ENCODE data around the genes TIPRL and MROH9.

DNA sequence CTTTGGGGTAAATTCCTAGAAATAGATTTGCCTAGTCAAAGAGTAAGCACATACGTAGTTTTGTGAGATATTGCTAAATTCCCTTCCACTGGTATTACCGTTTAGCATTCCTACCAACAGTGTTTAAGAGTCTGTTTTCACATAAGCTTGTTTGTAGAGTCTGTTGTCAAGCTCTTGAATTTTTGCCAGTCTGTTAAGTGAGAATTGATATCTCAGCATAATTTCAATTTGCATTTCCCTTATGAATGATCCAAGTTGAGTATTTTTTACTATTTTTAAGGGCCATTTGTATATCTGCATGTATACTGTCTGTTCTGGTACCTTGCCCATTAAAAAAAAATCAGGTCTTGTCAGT is 37.0 kb upstream of the MPC2 start:
- PRO-cap = no peak

GRCh38 chr1:168081642-168082839 is 54.7 kb downstream of the GPR161 start:
- PRO-cap = unidirectional peak, plus-strand start at chr1:168081748

DNA sequence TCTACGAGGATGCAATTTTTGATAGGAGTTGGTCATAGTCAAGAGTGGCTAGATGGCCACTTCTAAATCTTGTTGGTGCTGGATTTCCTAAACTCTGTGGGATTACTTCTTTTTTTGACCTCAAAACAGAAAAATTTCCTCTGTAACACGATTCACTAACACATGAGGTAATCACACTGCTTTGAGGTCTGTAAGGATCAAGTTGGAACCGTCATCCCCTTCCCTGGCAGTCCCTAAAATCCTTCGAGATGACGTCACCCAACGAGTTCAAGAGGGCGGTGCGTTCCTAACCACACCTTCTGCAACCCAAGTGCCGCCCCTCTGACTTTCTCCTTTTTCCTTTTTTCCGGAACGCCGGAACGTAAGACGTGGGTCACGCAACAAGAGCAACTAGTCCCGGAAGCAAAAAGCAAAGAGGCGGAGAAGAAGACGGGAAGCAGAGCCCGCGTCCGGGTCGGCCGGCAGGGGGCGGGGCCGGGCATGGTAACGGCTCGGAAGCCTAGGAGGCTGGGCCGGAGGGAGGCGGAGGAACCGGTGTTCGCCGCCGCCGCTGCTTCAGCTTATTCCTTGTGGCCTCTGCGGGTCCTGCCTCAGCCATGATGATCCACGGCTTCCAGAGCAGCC is at the start of gene TIPRL:
TSS of gene TIPRL (plus strand) at position 481 of the 624 bp plus-strand sequence.
- PRO-cap = bidirectional peak, plus-strand start at position 412 of the sequence, minus-strand start at position 353 of the sequence

DNA sequence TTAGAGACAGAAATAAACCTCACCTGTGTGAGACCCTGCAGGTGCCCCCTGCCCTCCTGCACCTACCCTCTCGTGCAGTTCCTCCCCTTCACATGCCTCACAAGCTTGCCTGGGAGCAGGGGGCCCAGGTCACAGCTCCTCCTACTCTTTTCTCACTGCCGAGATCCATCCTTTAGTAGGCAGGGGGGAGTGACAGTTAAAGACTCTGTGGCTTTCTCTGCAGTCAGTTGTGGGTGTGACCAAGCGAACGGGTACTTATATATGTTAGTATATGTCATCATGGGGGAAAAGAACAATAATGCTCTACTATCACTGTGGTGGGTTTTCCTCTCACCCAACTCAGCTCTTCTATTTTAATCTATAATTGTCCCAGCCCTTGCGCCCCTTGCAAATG is 23.4 kb downstream of the XCL2 start:
- PRO-cap = no peak

DNA sequence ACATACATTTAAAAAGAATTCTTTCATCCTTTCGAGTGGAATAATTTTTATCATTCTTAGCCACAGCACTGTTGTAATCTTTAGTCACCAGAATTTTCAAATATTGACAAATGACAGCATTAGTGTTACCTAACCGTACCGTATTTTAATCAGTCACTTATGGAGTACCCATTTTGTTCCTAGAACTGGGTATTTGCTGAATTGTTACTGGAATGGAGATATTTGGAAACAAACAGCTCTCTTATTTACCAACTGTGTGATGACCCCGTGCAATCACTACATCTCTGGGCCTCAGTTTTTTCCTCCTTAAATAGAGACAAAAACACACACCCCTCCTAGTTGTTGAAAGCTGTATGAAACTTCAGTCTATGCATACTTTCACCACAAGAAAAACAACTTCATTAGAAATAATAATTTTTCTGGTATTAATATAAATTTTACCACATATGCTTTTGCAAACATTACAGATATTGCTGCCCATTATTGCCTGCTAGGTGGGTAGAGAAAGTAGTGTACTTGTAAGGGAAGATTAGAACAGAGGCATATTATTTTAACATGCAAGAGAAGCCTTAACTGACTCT is 8.0 kb upstream of the XCL2 start:
- PRO-cap = no peak

DNA sequence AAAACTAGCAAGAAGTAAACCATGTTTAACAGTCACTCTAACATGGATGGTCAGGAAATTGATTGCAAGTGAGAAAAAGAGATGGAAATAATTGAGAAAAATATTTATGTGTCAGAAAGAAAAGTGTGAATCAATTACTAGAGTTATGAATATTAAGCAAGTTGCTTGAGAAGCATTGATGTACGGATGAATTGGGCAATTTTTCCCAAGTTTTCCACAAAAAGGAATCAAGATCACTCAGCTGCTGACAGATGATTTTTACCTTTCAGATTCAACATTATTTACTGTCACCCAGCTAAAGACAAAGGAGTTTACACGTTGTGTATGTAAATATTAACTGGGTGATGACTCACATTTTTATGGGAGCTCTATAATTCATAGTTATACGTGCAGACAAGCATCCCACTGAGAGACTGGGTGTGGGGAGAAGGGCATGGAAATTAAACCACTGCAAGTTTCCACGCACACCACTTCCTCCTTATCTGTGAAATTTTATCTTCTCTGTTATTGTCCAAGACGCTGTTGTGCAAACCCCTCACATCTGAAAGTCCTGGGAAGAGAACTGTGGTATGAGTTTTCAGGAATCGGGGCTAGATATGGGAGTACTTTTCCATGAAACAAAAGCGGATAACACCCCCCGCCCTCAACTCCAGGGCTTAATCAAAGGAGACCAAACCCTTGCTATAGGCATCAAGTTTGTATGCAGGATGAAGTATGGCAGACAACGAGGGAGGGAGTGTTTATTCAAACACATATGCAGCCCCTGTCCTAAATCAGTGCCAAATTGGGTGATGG is 23.1 kb upstream of the DPT start:
- PRO-cap = no peak

DNA sequence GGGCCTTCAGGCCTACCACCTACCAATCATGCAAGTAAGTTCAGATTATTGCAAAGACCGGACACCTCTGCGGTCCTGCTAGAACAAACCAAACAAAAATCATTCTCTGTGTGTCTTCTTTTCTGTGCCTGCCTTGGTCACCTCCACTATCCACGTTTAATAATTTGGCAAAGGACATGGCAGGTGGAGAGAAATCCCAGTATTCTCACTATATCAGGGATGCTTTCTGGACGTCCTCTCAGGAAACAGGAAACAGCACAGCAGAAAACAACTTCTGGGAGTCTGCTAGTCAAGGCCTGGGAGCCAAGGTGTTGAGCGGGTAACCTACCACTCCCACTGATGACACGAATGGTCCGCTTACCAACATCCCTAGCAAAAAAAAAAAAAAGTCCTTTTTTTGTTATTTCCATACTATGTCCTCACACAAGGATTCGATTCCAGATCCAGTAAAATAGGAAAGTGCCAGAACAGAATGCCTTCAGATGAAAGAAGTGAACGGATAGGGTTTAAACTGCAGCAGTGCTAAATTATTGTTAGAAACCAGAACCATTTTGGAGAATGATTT is 4.5 kb upstream of the ATP1B1 start:
- PRO-cap = no peak

DNA sequence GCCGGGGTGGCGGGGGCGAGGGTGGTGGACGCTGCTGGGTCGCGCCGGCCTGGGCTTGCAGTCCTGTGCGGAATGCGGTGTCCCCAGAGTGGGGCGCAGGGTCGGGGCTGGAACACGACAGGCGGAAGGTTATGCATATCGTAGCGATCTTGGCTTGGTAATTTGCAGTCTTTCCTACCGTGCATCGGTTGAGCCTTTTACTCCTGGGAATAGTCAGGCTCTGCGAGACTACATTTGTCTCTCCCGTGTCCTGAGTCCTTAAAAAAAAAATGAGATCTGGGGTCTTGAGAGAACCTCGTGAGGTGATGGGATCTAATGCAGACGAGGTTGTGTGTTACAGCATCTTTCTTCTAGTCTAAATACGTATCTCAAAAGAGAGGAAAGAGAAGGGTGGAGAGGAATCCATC is 541 bp downstream of the ATP1B1 start:
- PRO-cap = no peak

DNA sequence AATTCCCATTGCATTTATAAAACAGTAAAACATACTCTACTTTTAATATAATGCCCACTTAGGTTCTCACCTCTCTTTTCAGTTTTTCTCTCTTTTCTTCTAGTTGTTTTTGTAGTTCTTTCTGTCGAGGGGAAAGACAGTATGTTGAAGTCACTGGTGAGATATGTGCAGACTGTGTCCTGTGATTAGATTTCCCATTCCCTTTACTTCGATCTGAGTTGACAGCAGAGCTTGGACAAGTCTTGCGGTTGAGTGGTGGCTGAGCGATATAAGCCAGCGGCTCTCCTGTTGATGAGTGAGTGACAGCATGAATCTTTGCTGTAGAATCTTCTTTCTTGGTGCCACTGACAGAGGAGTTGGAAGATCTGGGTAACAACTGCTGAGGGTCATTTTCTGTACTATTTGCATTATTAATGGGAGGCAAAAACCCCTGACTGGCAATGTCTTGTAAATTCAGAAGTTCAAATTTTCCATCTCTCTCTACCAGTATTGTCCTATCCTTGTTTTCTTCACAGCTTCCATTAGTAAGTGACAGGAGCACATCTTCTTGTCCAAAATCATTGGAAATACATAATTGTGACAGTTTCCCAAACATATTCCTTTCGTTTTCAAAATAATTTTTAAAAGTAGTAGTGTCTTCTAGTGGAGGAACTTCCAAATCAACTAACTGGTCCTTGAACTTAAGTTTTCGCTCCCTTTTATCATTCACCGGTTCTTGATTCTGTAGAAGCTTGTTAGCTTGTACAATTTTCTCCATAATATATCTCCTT is 5.8 kb downstream of the CCDC181 start:
- PRO-cap = no peak

- PRO-cap = no peak
These were observed 18.4 kb upstream of the F5 start for GRCh38 chr1:169604440-169605273.

DNA sequence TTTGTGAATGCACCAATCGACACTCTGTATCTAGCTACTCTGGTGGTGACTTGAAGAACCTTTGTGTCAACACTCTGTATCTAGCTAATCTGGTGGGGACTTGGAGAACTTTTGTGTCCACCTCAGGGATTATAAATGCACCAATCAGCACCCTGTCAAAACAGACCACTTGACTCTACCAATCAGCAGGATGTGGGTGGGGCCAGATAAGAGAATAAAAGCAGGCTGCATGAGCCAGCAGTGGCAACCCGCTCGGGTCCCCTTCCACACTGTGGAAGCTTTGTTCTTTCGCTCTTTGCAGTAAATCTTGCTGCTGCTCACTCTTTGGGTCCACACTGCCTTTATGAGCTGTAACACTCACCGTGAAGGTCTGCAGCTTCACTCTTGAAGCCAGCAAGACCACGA is 31.8 kb upstream of the SELP start:
- PRO-cap = no peak

DNA sequence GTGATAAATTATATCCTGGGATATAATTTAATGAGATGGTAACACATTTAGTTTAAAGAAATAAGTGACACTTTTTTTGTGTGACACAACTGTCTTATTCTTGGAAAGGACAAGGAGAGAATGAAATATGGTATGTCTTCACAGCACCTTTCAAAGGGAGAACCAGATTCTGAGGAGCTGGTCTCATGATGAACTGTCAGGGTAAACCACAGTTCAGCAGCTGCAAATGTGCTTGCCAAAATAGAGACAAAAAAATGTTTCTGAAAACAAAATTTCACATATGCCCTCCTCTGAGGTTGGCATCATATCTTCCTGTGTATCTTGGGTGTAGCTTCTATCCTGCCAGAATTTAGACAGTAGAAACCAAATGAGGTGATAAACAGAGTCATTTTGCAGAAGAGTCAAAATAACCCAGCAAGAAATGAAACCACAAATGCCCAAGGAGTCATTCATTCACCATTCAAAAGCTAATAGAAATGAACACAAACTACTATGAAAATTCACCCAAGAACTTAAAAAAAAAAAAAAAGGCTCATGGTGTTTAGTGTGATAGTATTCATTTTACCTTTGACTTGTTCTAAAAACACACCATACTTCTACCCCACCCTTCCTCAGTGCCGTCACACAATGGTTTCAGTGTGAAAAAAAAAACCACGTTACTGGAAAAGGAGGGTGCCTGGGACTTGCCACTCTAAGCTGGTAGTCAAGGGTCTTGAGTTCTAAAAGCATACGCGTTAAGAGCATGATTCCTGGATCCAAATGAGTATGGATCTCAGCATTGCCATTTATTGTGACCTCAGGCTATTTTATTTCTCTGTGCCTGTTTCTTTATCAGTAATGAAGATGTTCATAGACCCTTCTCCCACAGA is 18.5 kb downstream of the SELL start:
- PRO-cap = unidirectional peak, minus-strand start at position 164 of the sequence

DNA sequence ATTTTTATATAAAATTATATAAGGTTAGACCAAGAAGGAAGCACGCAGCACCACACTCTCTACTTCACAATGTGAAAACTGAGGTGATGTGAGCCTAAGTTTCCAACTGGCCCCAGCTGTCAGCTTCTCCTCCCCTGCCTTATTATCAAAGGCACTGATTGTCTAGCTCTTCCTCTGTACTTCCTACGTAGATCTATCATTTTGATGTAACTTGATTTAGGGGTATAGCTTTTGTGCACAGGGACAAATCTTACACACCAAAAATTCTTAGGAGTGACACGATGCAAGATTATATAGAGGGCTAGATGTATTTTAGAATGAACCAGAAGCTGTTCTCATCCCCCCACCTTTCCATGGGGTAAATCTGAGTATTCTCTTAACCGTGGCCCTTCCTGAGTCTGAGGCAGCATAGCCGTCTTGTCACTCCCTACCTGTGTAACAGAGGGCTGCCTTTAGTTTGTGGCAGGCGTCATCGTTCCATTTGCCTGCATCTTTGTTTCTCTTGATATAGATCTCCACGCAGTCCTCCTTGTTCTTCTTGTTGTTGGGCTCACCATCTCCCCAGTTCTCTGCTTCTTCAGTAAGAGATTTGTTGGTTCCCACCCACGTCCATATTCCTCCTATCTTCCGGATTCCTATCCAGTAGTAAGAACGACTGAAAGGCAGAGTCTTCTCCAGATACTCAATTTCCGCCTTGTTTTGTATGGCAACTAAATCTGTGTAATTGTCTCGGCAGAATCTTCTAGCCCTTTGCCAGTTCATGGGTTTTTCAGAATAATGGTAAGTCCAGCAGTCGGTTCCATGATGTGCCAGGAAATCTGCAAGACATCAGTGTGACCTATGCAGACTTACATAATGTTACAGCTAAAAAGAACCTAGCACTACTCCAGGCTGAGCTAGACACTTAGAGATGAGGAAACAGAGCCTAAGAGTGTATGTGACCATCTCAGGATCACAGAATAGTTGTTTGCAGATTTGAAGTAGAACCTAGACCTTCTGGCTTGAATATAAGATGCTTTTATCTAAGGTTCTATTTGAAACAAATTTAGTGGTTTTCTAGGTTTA is 3.1 kb downstream of the SELL start:
- PRO-cap = no peak

- PRO-cap = no peak
These were observed 6.6 kb downstream of the SELE start for GRCh38 chr1:169727171-169727698.

DNA sequence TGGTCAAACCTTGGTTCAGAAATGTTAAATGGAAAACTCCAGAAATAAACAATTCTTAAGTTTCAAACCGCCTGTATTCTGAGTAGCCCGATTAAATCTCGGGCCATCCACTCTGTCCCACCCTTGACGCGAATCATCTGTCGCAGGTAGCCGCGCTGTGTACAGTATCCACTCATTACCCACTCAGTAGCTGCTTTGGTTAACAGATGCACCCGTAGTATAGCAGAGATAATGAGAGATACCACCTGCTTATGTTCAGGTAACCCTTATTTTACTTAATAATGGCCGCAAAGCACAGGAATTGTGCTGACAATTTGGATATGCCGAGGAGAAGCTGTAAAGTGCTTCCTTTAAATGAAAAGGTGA is 814 bp upstream of the SCYL3 start:
- PRO-cap = unidirectional peak, plus-strand start at position 120 of the sequence

DNA sequence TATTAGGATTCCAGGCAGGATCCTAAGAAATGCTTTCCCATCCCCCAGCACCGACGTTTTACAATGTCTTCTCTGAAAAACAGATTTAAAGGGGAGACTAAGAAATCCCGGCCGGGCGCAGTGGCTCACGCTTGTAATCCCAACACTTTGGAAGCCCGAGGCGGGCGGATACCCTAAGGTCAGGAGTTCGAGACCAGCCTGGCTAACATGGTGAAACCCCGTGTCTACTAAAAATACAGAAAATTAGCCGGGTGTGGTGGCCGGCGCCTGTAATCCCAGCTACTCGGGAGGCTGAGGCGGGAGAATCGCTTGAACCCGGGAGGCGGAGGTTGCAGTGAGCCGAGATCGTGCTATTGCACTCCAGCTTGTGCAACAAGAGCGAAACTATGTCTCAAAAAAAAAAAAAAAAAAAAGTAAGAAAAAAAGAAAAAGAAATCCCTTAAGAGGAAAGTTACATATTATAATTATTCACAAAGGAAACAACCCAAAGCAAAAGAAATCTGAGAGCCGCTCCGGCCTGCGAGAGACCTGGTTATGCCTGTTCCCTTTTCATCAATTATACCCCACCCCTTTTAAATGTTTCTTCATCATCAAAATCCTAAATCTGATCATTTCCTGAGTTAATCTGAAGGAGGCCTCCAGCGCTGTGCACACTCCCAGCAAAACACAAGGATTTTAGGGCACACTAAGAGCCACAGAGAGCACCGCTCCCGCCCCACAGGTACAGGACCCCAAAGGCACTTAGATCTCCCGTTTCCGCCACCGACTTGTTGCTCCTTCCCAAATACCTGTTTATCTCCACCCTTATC is 666 bp upstream of the GORAB start:
- PRO-cap = unidirectional peak, plus-strand start at position 492 of the sequence

DNA sequence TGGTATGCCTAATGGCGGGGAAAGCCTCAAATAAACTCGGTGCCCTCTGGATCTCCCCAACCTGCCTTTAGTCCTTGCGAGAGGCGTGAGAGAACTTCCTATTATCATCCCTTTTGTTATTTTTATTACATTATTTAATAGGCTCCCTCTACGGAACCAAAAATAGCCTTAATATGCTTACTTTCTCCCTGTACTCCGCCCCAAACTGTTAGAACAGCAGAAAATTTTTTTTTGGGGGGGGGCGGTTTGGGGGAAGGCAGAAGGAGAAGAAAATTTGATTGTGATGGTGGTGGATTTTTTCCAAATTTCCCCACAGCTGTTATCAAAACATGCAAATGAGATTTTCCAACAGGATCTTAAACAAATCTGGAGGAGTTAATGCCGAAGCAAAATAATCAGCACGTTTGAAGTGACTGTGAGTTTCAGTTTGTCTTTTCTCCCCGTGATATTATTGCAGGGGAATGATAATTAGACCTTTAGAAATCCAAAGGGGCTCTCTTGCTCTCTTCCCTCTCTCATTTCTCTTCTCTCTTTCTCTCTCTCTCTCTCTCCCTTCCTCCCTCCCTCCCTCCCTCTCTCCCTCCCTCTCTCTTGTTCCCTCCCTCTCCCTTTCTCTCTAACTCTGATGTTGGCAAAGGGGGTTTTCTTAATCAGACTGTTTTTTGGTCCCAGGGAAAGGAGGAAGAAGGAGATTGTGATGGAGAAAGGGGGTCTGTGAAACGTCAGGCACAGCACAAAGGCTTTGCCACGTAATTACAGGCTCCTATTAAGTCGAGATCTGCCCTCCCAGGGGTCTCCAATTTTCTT is 1.2 kb upstream of the PRRX1 start:
- PRO-cap = no peak

- PRO-cap = no peak
These were observed 74.7 kb downstream of the PRRX1 start for GRCh38 chr1:170738456-170739169.

DNA sequence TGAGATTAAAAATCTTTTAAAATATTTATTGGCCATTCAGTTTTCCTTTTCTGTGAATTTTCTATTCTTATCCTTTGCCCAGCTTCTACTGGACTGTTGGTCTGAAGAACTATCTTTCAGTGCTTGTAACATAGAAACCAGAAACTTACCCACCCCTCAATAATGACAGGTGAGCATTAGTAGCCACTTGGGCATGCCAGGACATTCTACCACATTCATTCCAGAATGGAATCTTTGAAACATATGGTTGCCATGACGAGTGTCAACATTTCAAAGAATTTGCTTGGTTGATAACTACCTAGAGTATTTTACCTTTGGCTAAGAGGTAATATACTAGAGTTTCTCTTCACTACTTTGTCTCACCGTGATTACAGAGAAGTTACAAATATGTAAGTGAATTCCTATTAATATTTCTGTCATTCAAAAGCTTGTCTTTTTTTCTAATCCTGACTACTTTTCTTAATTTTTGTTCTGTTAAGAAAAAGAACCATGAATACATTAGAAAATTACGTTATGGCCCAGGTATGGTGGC is at the start of gene MROH9:
TSS of gene MROH9 (plus strand) at position 336 of the 532 bp plus-strand sequence.
- PRO-cap = no peak

DNA sequence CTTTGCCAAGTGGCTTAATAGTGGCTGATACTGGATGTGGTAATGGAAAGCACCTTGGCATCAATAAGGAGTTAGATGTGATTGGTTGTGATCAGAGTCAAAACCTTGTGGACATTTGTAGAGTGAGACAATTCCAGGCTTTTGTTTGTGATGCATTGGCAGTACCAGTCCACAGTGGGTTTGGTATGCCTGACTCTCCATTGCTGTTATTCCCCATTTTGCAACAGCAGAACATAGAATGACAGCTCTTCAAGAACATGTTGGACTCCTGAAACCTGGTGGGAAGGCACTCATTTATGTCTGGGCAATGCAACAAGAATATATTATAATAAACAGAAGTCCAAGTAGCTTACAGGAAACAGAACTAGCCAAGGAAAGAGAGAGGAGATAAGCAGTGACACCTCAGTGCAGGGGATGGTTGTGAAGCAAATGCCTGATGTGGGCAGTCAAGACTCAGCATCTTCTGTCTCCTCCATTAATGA is 6.2 kb upstream of the FMO3 start:
- PRO-cap = no peak

Measured in bronchus (tissue), 1 donor.